Cardiac muscle cell (in vitro differentiated cells and primary cell): ENCODE results near the genes ZDHHC21 and SH3GL2.

DNA sequence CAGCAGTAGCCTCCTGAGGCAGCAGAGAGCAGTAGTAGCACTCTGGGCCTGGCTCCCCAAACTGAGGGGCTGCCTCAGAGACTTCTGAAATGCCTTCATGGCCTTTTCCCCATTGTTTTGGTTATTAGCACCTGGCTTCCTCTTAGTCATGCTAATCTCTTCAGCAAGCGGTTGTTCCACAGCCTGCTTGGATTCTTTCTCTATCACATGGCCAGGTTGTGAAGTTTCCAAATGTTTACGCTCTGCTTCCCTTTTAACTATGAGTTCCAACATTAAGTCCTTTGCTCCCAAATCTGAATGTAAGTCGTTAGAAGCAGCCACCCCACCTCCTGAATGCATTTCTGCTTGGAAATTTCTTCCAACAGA, 145.9 kb downstream of the ZDHHC21 start:
- RAMPAGE, long total RNA, result no peak
- RRBS, result no CpG with 5 or more reads among the region's 3 CpGs

DNA sequence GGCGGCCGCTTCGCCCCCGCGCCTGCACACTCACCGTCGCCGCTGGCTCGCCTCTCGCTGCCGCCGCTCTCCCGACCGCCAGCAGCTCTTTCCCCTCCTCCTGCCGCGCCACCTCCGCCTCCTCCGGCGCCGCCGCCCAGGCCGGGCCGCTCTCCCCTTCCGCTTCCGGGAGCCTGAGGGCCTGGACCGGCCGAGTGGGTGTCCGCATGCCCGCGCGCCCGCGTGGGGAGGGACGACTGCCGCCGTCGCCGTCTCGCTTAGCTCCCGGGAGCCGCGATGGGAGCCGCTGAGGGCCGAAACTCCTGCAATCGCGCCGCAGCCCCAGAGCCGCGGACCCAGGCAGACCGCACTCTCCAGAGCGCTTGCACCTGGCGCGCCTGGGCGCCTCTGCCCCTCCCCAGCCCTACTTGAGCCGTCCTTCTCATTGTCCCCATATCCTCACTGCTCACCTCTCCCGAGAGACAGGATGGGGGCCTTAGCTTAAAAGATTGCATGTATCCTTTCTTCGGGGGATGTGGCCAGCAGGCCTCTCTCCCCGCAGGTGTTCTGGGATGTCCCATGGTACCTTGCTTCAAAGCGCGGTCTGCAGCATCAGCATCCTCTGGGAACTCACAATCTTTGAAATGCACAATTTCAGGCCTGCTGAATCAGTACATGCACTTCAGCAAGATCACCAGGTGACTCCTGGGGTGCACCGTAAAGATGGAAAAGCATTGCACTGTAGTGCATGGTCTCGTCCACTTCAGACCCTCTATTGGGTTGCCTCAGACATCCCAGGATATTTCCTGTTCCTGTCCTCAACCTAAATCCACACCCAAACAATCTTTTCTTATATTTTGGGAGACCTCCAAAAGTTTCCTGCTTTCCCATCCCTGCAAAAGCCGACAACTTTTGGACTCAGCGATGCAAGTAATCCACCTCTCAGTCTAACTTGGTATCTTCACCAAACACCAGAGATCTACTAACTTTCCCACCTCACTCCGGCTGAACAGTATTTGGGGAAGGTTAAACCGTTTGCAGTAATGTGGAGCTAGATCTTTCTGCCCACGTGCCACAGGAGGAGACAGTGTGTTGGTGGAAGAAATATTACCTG, at the start of gene ZDHHC21:
ZDHHC21 (minus strand) TSS at position 238 of the 1,093 bp plus-strand sequence.
- RAMPAGE, long total RNA, result no peak
- RRBS, result 1% methylated on average over 15 of the region's 67 CpGs

- RAMPAGE, long total RNA, result no peak
- RRBS, result no CpG with 5 or more reads among the region's 14 CpGs
Observed at GRCh38 chr9:15293540-15294347, 13.3 kb downstream of the TTC39B start.

DNA sequence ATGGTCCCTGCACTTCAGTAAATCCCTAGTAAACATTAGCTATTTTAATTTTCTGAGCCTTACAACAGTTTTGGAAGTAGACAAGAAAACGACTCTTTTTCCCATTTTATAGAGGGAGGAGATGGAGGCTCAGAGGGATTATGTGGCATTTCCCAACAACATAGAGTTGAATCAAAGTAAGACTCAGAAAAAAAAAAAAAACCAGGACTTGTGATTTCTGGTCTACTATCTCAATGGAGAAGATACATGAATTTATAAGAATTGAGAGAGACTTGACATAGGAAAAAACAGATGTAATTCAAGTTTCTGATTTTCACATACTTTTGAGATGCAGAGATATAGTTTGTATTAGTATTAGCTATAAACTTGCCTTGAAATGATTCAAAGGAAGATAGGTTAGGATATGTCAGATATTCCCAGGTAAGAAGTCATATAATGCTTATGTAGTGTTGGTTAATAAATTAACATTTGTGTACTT, 365.4 kb downstream of the CCDC171 start:
- RAMPAGE, long total RNA, result no peak
- RRBS, result no CpG with 5 or more reads among the region's 1 CpG

DNA sequence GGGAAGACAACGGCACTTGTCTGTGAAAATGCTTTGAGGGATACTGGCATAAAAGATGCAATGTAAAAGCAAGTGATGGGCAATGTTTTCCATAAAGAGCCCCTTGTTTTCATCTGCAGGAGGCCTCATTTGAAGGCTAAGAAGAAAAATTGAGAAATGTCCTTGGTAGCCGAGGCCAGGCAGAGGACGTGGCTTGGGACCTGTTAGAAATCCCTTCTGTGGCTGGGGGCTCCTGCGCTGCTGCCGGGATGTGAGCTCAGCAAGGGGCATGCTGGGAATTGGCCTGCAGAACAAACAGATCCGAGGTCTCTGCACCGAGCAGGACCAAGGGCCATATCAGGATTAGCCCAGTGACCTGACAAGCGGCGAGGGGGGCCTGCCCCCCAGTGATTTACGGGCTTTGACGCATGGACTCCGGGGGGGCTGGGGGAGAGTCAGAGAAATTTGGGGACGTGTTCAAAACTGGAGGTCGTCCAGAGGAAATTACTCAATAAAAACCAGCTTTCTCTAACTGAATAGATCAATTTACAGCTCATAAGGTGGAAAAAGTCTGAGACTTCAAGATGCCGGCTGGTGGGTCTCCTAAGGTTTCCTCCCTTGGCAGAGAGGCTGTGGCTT, 550.7 kb downstream of the CCDC171 start:
- RAMPAGE, long total RNA, result no peak
- RRBS, result no CpG with 5 or more reads among the region's 15 CpGs

GRCh38 chr9:16267203-16267822, 603.2 kb downstream of the BNC2 start:
- RAMPAGE, long total RNA, result no peak
- RRBS, result no CpG with 5 or more reads among the region's 9 CpGs

DNA sequence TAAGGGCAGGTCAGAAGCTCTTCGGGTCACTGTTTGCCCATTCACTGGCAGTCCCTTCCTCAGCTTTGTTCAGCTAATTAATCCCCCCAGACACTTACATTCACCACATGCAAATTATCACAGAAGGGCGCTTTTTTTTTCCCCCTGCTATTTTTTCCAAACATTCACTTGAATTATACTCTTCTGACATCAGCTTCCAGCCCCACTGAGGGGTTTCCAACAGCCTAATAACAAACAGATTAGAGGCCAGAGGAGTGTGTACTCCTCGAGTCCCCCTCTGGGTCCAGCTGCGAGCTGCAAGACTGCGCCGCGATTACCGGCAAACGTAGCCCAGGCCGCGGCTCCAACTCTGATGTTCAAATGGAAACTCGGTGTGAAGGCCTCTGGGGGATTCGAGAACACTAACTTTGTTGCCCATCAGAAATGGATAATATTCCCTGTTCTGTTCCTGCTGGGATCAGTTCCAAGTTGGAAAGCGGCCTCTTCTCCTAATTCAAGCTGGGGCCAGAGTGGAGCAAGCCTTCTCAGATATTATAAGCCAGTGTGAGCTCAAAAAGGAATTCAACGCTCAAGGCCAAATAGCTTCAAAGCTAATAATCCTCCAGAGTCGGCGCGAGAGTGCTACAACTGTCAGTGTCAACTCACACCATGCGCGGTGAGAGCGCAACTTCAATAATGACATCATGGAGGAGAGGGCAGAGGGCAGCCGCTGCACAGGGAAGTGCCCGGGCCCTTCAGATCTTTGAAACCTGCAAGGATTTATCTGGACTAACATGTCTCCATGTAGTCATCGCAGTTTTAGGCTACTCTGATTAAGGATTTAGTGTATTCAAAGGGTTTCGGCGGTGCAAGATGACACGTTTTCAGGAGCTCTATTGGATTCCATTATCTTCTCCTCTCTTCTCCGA, 560.7 kb downstream of the BNC2 start:
- RAMPAGE, long total RNA, result no peak
- RRBS, result no CpG with 5 or more reads among the region's 28 CpGs

DNA sequence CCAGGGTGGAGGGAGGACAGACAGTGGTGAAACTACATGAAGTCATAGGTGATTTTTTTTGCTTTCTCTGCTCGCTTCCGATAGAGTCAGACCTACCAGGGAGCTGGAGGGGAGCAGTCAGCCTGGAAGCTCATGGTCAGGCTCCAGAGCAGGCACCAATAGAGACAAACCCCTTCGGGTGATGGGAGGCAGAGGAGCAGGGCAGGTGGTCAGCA, 538.1 kb downstream of the BNC2 start:
- RAMPAGE, long total RNA, result no peak
- RRBS, result no CpG with 5 or more reads among the region's 3 CpGs

DNA sequence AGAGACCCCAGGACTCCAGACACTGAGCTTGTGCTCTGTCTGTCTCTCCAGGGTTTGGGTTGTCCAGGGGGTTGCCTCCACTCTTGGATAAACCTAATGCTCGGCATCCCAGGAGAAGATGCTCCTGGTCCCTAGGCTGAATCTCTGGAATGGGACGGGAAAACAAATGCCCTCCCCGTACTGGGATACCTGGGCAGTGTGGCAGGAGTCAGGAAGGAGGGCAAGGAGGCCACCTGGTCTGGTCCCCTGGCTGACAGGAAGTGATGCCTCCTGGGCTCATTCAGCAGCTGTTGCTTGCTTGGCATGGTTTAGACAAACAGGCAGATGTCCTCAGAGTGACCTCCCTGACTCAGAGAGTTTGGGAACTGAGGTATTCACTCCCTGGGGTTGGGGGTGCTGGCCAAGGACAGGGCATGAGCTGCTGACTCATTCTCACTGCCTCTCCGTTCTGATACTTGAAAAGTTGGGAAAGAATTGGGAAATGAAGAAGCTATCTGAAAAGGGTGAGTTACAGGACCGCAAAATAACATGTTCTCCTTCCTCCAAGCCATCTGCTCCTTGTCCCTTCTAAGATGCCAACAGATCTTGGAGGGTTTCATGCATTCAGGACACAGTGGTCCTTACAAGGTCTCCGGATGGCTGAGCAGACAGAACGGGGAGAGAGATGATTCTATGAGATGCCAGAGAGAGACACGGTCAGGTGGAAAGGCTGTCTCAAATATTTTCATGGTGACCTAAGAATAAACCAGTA, 534.6 kb downstream of the BNC2 start:
- RAMPAGE, long total RNA, result no peak
- RRBS, result no CpG with 5 or more reads among the region's 8 CpGs

DNA sequence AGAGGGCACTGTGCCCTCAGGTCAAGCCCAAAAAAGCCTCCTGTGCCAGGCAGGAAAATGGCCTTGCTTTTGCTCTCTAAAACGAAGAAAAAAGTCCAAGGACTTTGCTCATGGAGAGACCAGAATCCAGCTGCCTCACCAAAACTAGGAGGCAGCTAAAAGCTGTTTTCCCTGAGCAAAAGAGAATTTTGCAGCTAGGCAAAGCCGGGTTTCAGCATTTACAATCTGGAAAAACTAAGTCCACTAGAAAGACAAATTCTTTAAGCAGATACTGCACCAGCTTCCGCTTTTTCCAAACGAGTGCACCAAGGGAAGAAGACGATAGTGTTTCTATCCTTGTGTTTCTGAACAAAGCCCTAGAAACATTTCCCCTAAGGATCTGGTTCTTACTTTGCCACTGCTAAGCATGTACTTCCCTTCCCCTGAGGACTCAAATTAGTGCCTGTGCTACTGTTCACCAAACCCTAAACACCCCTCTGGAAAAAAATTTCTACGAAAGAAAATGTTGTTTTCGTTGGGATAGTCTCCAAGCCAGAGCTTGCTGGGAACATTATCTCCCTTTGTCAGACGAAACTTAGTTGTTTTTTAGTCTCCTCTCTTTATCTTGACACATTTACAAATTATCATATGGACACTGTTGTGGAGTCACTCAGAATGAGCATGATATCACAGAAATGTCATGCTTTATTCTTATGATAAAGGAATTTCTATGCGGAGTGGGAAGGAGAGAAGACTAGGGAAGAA, 294.6 kb downstream of the BNC2 start:
- RAMPAGE, long total RNA, result no peak
- RRBS, result no CpG with 5 or more reads among the region's 9 CpGs

DNA sequence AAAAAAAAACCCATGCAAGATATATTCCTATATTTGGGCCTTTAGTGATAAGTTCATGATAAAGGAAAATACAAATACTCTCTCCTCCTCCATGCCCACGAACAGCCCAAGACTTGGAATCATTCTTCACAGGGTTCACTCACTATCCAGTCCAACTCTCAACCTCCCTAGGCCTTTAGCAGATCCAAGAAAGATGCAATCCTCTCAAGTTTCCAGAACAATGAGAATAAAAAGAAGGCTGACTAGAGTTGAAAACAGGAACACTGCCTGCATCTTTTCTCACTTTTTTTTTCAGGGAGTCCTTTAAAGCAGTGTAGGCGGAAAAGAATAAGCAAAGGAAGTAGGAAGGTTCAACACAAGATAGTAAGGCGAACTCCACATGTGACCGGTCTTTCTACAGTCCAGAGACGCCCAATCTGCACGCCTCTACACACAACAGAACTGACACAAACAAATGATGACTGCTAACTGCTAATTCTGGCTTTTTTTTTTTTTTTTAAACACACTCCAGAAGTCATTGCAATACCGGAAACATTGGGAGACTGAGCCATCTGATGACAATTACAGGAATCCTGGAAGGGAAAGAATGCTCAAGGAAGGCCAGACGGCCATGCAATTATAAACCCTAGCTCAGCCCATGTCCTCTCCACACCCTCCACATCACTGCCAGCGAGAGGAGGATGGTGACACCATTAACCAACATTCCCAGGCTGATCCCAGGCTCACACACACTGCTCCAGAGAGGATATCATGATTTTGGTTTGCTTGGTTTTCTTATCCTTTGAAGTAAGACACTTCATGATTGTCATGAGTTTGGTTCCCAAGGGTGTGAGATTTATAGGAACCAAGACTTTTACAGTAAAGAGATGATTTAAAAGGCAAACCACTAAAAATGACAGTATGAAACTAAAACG, 75.3 kb downstream of the BNC2 start:
- RAMPAGE, long total RNA, result no peak
- RRBS, result no CpG with 5 or more reads among the region's 10 CpGs

- RAMPAGE, long total RNA, result no peak
- RRBS, result no CpG with 5 or more reads among the region's 30 CpGs
Observed at GRCh38 chr9:16828446-16829319, 41.8 kb downstream of the BNC2 start.

GRCh38 chr9:16869872-16870316, 576 bp downstream of the BNC2 start:
- RAMPAGE, long total RNA, result no peak
- RRBS, result no CpG with 5 or more reads among the region's 28 CpGs

GRCh38 chr9:16871297-16871561, 759 bp upstream of the BNC2 start:
- RAMPAGE, long total RNA, result no peak
- RRBS, result no CpG with 5 or more reads among the region's 21 CpGs

DNA sequence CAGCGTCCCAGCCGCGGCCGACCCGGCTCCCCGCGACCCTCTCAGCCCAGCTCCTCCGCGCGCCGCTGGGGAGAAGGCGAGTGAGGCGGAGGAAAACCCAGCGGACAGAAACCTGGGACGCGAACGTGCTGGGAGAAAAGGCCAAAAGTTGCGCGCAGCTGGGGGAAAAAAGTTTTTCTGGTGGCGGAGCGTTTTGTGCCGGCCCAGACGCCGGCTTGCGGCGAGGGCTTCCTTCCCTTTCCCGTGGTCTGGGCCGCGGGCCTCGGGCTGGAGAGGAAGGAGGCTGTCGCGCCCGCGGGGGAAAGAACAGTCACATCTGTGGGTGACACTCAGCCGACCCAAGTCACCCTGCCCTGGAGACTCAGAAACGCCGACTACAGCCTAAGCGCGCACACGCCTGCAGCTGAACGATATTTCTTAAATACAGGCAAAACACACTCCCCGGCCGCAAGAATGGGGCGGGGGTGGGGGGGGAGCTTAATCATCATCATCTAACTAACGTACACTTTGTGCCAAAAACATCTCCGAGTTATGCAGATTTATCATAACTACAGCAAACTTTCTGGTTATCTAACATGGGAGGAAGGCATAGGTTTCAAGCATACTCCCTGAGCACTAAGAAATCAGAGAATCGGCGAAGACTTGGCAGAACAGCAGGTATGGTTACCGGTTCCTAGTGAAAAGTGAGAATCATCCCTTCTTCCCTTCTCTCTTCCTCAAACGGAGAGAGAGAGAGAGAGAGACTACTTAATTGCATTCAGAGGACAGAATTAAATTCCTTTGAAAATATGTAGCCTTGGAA, 1.3 kb upstream of the BNC2 start:
- RAMPAGE, long total RNA, result no peak
- RRBS, result no CpG with 5 or more reads among the region's 50 CpGs

DNA sequence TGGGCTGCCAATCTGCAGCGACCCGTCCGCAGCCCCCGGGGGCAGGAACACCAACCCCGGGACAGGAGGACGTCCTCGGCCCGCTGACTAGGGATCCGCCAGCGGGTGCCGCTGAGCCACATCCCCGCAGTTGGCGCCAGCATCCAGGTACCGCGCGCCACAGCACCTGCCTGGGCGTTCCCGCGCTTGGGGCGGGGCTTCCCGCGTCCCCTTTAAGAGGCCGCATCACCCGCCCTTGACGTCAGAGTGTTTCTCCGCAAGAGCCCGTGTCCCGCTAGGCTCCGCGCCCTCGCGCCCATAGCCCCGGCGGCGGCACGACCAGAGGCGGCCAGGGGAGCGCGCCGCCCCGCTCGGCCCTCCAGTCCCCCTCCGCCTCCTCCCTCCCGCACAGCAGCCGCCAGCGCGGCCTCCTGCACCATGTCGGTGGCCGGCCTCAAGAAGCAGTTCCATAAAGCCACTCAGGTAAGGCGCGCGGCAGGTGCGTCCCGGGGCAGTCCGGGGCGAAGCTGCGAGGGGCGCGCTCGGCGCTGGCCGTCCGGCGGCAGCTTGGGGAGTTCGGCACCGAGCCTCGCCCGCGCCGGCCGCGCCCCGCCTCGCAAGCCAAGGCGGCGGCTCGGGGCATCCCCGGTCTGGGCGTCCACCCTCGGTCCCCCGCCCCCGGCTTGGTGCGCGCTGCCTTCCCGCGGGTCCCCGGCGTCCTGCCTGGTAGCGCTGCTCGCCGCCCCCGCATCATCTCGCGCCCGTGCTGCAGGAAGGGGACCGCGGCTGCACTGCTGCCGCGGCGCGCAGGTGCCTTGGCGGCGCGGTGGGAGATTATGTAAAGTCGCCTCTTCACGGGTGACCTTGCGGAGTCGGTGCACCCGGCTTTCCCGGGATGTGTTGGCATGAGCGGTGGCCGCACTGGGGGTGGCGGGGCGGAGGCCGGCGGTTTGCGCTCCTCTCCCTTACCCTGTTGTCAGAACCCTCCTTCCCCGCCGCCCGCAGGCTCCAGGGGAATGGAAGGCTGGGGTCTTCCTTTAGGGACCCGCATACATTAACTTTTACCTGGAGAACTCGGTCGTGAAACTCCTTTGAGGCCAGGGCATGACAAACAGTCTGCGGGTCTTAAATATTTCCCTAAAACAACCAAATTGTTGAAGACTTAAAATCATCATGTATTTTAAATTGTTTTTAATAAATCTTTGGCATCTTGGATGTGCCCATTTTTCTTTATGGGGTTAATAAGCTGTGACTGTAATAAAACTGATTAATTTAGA, at the start of gene SH3GL2:
SH3GL2 (plus strand) TSS at position 241 of the 1,256 bp plus-strand sequence.
- RAMPAGE, long total RNA, result no peak
- RRBS, result 3% methylated on average over 36 of the region's 124 CpGs

DNA sequence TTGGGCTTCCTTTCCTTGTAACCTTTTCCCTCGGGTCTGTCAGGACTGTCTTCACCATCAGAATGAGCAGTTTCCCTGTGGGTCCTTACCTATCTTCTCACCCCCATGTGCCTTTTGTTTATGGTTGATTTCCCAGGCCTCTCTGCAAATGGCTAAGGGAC, 20.6 kb upstream of the PLIN2 start:
- RAMPAGE, long total RNA, result no peak
- RRBS, result no CpG with 5 or more reads among the region's 1 CpG

DNA sequence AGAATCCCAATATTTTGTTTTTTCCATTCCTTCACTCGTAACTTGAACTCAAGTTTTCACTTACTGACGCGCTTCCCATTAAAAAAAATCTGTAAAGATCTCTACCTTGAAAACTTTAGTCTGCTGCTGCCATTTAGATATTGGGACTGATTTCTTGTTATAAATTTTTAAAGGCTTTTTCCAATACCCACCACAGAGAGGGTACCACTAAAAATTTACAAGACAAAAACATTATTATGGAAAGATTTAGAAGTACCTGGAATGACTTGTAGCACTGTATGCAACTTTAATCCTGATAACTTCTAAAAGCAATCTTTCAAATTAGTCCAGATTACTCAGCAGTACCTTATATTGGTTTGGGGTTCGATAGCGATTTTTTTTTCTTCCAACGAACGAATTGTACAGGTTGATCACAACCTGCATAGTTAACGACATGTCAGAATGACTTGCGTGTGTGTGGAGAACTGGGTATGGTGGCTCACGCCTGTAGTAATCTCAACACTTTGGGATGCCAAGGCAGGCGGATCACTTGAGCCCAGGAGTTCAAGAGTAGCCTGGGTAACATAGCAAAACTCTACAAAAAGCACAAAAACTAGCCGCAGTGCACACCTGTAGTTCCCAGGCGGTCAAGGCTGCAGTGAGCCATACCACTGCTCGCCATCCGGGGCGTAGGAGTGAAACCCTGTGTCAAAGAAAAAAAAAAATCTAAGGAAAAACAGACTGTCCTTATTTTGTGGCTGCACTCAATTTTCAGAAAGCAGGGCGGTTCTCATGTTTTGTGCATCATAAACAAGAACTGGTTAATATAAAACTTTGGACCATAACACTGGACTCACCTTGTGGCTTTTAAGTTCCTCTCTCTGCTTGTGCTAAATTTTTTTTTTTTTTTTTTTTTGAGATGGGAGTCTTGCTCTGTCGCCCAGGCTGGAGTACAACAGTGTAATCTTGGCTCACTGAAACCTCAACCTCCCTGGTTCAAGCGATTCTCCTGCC, 5.6 kb downstream of the RPS6 start:
- RAMPAGE, long total RNA, result no peak
- RRBS, result no CpG with 5 or more reads among the region's 19 CpGs

DNA sequence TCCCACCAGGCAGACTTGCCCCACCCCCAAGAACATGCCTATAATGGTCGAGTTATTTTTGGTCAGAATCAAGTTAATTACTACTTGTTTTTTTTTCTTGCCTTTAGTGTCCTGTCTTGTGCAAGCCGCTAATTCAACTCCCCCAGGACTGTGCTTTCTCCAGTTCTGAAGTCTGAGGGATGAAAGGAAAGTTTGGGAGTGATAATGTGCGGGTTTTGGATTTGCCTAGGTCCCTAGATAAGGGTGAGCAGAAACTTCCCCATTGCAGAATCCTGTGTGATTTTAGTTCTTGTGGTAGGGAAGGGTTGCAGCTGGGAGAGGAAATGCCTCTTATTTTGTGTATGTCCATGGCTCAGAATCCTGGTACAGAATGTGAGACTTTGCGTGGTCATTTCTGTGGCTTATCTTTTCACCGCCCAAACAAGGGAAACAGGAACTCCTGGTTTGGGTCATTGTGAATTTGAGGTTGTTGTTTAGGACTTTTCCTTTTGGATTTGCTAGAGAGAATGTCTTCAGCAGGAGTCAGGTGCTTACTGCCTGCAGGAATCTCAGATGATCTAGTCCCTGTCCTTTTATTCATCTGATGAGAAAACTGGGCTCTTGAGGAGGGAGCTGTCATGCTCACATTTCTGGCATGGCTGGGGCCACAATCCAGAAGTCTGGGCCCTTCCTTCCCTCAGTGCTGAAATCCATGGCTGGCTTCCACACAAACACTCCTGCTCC, 1.0 kb downstream of the ACER2 start:
- RAMPAGE, long total RNA, result no peak
- RRBS, result no CpG with 5 or more reads among the region's 5 CpGs

DNA sequence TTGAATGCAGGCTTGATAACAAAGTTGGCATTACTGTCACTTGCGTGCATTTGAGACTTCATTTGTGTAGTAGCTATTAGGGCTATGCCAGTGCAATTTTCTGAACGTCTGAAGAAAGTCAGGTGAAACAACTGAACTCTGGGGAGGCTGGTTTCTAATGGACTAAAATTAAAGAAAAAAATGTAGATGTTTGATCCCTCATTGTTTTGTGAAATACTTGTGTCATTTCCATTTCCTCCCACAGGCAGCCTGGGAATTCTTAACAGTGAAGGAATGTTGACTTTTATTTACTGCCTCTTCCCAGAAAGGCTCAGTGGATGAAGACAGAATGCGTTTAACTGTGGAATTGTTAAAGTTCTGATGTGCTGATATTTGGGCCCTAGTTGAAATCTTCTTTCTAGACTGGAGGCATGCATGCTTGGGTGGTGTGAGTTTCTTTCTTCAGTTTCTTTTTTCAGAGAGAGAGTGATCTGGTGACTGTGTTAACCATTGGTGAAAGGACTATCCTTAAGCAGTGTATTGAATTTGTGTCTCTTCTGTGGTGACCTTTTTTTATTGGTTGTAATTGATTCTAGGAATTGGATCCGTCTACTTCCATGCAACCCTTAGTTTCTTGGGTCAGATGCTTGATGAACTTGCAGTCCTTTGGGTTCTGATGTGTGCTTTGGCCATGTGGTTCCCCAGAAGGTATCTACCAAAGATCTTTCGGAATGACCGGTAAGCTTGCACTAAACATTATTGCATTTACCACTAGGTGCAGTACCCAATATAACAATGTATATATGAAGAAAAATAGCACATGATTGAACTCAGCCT, 15.5 kb downstream of the ACER2 start:
- RAMPAGE, long total RNA, result no peak
- RRBS, result no CpG with 5 or more reads among the region's 6 CpGs